Cardiac septum (tissue), 1 donor: ENCODE data around the genes SEMG2, SLPI, DBNDD2, WFDC6, WFDC10A, WFDC10B, SPINT4, TNNC2 and CD40.

DNA sequence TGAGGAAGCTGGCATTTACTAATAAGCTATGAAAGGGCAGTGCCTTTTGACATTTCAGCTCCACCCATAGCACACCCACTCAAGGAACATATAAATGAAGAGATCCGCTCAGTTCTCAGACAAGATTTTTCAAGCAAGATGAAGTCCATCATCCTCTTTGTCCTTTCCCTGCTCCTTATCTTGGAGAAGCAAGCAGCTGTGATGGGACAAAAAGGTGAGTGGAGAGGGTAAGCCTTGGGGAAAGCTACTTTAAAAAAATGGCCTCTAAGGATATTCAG is at the start of gene SEMG2:
TSS of gene SEMG2 (plus strand) at position 122 of the 278 bp plus-strand sequence.
- PRO-cap: no peak

- PRO-cap: no peak
Measured at GRCh38 chr20:45254376-45255343, at the start of gene SLPI. Gene SLPI, minus strand, starts transcription at chr20:45254564.

DNA sequence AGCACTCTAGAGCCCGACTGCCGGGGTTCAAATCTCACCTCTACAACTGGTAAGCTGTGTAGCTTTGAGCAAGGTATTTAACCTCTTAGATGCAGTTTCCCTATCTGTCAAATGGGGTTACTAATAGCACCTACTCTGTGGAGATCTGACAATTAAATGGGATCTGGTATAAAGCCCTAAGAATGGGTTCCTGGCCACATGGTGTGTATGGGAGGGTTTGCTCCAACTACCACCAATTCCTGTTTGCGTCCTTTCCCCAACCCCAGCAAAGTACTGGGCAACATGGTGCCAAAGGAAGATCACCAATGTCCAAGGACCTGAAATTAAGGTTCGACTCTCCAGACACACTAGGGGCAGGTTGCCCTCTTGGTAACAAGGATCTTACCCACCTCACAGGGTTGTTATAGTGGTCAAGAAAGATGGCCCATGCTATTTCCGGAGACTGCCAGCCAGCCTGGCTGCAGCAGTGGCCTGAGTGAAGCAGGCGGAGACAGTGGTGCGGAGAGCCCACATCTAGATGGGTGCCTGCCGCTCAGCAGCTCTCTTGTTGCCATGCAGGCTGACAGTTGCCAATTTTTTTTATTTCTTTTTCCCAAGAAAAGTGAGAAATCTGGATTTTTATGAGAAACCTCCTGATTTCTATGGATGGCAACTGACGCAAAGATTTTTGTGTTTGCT is 16.4 kb upstream of the MATN4 start:
- PRO-cap: no peak

- PRO-cap: unidirectional peak, minus-strand start at chr20:45342149; bidirectional peak, plus-strand start at chr20:45342550, minus-strand start at chr20:45342445
Measured at GRCh38 chr20:45341929-45342615, 6.2 kb downstream of the SDC4 start.

DNA sequence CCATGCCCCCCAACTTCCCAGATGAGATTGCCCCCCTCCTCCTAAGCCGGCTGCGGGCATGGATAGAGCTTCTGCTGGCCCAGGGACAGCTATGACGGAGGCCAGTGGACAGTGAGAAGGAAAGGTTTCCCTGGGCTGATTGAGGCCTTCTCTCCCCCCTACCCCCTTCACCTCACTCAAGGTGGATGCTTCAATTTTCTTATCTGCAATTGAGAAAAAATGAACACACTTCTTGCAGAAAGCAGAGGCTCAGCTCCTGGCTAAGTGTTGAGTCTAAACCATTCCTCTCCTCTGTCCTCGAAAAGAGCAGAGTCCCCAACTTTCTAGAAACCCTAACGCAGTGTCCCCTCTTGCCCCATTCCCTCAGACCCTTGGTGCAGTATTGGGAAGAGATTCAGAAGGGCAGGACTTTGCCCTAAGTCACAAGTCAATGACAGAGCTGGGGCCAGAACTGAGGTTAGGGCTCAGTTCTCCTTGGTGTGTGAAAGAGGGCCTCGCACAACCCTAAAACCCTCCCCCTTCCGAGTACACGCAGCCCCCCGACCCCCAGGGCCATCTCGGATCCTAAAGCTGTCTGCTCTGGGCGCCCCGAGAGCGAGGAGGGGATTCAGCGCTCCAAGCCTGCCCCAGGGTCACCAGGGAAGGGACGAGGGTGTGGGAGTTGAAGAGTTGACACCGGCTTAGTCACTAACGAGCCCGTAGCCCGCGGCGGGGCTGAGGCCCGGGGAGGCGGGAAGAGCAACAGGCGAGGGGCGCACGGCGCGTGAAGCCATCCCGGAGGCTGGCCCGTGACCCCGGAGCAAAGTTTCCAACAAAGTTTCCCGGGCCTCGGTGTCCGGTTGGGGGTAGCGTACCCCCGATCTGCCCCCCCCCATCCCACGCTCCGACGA is 607 bp downstream of the SDC4 start:
- PRO-cap: no peak

- PRO-cap: bidirectional peak, plus-strand start at chr20:45408007, minus-strand start at chr20:45408074; bidirectional peak, plus-strand start at chr20:45408329, minus-strand start at chr20:45408132
Measured at GRCh38 chr20:45407726-45408434, at the start of gene DBNDD2. Gene DBNDD2, plus strand, starts transcription at chr20:45408289.

DNA sequence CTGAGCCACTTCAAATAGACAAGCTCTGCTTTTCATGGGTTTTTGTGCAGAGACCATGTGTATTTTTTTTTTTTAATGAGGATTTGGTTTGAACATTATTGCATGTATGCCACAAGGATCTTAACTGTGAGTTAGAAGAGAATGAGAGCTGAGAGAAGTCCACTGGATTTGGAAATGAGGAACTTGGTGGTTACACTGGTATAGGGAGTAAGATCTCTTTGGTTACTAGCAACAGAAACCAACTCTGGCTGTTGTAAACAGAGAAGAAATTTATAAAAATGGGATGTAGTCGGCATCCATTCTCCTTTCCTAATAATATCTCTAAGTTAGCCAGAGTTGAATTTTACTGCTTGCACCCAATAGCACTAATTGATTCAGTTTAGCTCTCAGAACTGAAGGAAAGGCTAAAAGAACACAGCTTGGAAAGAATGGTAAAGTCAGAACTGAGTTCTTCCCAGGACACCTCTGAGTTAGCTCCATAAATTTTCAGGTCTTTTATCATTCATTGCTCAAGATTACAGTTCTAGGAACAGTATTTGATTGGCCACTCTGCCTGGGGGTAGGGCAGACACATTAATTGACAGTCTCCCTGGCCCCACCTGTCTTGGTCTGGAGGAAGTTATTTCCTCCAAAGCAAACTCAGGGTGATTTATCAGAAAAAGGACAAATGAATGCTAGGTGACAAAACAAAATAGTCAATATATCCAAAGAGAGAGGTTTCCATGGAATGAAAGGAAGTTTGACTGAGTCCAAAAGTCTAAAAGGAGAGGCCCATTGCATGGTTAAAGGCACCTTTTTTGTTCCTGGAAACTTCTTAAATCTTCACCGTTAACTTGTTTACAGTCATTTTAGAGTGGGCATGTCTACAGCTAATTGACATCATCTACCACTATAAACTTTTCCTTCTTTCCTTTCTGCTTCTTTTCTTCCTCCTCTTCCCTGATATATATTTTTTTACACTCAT is 3.8 kb upstream of the WFDC2 start:
- PRO-cap: no peak

GRCh38 chr20:45539430-45539913 is at the start of gene WFDC6:
Gene WFDC6, minus strand, starts transcription at chr20:45539482.
- PRO-cap: no peak

DNA sequence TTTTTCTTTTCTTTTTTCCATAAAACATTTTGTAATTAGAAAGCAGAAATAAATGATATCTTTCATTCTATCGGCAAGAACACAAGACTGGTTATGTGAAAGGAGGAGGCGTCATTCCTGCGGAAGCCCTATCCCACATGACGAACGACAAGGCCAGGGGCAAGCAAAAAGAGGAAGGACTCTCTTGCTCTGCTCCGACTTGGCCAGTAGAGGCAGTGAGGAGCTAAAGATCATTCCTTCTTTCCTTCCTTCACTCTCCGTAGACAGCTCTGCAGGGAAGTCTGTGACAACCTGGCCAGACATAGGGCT is at the start of gene WFDC10A:
TSS of gene WFDC10A (plus strand) at position 253 of the 309 bp plus-strand sequence.
- PRO-cap: no peak

DNA sequence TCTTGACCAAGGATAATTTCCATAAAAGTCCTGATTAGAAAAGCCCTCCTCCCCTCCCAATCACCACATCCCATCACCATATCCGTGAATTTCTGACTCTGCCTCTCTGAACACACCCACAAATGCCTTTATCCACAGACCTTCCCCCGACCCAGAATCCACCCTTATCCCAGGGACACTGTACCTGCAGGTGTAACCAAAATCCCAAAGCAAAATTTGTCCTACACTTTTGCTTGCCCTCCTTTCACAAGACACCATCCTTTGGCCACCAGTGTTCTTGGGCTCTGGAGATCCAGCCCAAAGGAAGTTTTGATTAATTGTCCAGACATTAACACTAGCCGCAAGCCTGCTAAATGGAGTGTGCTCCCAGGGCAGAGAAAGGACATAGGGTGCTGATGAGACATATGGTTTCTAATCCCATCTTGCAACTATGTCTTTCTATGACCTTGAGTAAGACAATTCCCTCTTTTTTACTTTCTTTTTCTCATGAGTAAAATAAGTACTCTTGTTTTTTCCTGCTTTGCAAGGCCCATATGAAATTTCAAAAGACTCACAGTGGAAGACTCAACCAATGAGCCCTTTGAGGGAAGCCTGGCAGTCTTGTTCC is at the start of gene WFDC10B:
TSS of gene WFDC10B (minus strand) at position 286 of the 607 bp plus-strand sequence.
- PRO-cap: no peak

DNA sequence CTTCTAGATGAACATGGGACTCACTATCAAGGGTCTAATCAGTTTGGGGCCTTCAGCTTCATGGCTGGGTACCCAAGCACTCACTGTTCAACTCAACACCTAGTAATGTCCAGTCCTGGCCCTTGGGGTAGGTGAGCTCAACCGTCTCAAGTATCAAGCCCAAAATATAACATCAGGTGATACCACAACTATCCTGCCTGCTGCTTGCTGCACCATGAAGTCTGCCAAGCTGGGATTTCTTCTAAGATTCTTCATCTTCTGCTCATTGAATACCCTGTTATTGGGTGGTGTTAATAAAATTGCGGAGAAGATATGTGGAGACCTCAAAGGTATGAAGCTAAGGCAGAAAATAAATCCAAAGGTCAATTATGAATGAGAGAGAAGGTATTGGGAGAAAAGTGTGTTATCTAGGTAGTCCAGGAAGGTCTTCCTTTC is at the start of gene SPINT4:
TSS of gene SPINT4 (plus strand) at position 194 of the 435 bp plus-strand sequence.
- PRO-cap: no peak

DNA sequence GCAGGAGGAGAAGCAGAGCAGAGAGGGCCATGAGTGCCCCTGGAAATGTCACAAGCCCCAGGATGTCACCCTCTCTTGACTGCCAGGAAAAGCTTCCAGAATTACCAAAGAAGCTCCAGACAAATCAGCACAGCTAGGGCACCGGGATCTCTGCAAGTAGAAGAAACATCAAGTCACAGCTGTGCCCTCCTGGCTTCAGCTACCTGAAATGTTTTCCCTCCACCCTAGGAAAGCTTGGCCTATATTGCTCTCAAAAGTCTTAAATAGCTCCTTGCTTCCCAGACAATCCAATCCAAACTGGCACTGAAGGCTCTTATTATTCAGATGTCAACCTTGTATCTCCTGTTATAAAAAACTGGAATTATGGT is 17.4 kb downstream of the WFDC3 start:
- PRO-cap: no peak

DNA sequence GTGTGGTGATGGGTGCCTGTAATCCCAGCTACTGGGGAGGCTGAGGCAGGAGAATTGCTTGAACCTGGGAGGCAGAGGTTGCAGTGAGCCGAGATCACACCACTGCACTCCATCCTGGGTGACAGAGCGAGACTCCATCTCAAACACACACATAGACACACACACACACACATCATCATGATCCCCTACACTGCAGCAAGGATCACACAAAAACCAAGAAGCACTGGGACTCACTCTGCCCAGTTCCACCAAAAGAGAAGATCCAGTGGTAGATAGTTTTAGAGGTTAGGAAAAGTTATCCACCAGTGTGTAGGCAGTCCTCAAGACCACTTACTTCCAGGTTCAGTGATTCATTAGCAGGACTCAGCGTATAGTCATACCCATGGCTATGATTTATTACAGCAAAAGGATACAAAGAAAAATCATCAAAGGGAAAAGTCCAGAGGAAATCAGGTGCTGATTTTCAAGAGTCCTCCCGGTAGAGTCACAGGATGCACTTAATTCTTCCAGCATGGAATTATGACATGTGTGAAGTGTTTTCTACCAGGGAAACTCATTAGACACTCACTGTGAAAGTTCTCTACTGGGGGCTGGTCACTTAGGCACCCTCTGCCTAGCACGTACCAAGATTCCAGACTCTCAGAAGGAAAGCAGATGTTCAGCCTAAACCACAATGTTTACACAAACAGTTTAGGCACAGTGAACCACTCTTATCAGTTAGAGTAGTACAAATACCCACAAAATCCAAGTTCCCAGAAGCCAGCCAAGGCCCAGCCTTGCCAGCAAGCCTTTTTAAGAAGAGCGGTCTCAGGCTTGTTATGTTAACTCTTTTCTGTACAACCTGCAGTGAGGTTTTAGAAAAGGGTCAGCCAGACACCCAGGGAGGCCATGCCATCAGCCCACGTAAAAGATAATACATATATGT is 10.3 kb downstream of the WFDC3 start:
- PRO-cap: no peak

- PRO-cap: no peak
Measured at GRCh38 chr20:45827155-45827674, at the start of gene TNNC2. Gene TNNC2, minus strand, starts transcription at chr20:45827312.

- PRO-cap: no peak
Measured at GRCh38 chr20:45906053-45906400, 5.9 kb downstream of the PLTP start.

- PRO-cap: no peak
Measured at GRCh38 chr20:46004604-46005209, 4.0 kb upstream of the MMP9 start.

DNA sequence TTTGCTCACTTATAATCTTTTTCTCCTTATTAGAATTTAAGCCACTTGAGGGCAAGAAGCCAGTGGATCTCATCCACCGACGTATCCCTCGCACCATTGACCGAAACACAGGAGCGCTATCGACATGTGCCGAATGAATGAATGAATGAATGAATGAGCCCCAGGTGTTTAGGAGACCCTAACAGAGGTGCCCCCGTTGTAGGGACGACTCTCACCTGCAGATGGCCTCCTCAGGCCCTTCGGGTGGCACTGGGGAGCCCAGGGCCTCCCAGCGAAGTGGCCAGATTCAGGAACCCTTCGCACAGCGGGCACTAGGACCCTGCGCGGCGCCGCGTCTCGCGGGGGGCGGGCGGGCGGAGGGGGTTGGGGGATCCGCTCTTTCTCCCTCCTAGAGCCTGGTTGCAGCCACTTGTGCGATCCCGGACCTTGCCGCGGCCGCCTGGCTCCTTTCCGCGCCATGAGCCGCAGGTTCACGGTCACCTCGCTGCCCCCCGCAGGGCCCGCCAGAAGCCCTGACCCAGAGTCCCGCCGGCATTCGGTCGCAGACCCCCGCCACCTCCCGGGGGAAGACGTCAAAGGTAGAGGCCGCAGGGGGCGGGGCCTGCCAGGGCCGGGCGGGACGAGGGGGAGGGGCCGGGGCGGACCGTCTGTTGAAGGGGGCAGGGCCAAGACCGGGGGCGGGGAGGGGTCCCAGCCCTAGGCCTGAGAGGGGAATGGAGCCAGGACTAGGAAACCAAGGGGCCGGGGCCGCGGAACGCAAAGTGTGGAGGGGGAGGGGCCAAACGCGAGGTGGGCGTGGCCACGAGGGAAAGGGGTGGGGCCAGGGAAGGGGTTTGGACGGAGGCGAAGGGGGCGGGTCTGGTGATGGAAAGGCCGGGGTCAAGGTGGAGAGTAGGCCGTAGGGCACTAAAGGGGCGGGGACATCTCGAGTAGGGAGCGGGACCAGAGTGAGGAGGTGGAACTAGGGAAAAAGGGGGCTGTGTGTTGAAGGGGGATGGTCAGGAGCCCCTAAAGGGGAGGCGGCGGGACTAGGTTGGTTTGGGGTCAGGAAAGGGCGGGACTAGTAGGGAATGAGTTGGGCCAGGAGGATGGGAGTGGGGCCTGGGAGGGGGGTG is 7.3 kb upstream of the SLC12A5 start:
- PRO-cap: no peak

GRCh38 chr20:46031450-46032396 is 2.7 kb downstream of the SLC12A5 start:
- PRO-cap: no peak

DNA sequence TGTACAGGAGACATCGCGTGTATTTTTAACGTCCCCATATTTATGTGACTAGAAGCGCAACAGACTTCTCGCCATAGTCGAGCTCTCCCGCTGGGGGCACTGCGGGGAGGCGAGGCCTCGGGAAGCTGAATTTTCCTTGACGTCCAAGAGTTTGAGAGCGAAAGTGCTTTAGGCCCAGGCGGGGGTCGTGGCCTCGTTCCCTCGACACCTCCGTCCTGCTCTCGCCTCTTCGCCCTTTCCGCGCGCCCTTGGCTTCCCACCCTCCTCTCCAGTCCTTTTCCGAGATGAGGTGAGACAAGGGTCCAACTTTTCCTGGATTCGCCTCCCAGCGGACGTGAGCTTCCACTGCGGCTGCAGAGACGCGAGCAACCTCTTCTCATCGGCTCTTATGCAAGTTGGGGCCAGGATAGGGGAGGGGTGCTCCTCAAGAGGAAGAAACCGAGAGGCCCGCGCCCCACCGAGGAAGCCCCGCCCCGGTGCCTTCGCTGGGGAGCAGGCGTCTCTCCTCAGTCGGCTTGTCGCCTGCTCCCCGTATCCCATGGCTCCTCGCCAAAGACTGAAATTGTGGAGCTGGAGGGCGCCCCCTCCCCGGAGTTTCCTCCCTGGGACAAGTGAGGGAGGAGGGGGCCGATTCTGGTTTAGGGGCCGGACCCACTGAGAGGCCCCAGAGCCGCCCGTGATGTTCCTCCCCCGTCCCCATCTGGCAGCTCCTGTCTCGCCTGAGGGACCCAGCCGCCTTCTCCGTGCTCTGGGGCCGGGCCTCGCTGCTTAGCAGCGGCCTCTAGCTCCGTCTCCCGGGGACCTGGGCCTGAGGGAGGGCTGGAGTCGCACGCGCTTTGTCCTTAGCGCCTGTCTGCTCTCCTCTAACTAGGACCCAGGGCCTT is 29.4 kb downstream of the SLC12A5 start:
- PRO-cap: no peak

- PRO-cap: bidirectional peak, plus-strand start at chr20:46118285, minus-strand start at chr20:46118151
Measured at GRCh38 chr20:46117800-46118428, at the start of gene CD40. Gene CD40, plus strand, starts transcription at chr20:46118314.